Measurements from ENCODE around the genes PIWIL4 and KDM4E.

- RRBS = no CpG with 5 or more reads among the region's 29 CpGs
Observed at GRCh38 chr11:94566975-94567745, at the start of gene PIWIL4. TSS of gene PIWIL4 (plus strand) at chr11:94567368.

- RRBS = 97% methylated on average over 3 of the region's 11 CpGs
Observed at GRCh38 chr11:94650575-94651101, 83.5 kb downstream of the PIWIL4 start.

- RRBS = 96% methylated on average over 19 of the region's 82 CpGs
Observed at GRCh38 chr11:94740198-94740989, 27.8 kb upstream of the AMOTL1 start.

DNA sequence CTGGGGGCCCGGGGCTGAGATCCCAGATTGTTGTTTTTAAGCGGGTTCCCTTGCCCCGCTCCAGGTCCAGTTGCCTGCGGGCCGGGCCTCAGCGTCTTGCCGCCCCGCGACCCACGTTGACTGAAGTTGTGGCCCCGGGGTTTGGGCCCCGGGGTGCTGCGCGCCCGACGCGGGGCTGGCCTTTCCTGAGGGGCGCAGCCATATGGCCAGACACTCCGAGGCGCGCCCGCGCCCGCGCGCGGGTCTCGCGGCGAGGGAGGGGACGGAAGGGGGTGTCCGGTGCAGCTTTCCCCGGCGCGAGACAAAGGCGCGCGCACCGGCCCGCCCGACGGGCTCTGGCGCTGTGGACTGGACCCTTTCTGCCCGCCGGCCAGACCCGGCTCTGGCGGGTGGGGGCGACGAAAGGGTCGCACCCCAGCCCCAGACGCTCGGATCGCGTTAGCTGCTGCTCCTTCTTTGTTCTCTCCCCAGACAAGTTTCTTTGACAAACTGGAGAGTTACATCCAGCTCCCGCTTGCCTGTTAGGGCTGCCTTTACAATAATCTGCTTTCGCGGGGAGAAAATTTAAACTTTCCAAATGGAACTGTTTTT lies 611 bp downstream of the AMOTL1 start:
- RRBS = 2% methylated on average over 18 of the region's 57 CpGs

DNA sequence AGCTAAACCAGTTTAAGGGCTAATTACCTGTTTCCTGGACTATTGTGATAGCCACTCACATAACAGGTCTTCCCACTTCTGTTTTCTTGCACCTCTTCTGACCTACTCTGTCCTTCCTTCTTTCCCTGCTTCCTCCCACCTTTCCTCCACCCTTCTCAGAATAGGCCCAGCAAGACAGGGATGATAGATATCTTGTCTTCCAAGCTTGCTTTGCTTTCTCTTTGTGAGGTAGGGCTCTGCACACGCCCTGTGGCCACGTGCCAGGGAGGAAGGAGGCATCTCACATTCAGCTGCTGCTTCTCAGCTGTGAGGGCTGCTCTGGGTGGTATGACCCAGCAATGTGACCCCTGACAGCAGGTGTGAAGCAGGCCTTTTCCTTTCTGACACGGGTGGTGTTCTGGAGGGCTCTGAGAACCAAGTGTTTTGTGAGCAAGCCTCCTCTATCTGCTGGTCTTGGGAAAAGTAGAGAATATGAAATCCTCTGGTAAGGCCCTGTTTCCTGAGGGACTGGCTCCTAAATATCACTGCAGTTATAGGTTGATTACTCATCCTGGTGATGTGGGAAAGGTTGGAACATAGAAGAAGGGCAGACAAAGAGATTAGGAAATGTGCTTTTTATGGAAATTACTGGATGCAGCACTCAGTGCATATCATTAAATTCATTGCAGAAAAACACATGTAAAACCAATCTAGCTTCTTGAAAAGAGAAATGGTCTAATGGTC lies 8.4 kb downstream of the AMOTL1 start:
- RRBS = no CpG with 5 or more reads among the region's 3 CpGs

DNA sequence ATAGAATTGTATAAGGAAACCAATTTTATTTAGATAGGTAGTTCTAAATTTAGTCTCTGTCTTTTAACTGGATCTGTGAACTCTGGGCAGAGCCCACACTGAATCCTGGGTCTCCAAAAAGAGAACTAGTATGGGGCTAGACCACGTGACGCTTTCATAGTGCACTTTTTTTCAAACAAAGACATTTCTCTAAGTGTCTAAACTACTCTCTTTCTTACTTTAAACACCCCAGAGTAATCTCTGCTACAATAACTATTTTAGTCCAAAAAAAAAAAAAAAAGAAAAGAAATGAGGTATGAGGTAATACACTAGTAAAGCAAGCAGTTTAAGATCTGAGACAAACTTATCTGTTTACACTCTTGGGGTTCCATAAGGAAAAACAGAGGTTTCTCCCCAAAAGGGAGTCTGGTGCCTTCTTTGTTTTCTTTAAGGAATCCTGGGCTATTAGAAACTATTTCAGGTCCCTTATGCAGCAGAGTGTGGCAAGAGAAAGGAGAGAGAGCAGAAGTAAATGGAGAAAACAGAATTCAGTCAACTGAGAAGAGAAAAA lies 42.2 kb downstream of the AMOTL1 start:
- RRBS = no CpG with 5 or more reads among the region's 2 CpGs

- RRBS = no CpG with 5 or more reads among the region's 7 CpGs
Observed at GRCh38 chr11:94814162-94814766, 46.1 kb downstream of the AMOTL1 start.

DNA sequence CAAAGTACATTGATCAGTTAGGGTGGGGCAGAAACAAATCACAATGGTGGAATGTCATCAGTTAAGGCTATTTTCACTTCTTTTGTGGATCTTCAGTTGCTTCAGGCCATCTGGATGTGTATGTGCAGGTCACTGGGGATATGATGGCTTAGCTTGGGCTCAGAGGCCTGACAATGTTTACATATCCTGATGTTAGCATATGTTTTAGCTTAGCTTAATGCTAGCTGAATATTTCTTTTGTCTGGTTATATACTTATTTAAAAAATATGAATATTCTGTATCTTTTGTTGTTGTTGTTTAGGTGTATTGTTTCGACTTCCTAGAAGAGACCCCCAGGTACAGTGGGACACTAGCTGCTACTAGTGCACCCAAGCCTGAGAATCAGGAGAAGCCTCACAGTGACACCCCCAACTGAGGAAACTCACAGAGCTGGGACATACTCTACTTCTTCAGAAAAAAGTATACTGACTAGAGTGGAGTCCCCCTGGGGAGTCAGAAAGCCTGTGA lies at the start of gene KDM4E:
Gene KDM4E (plus strand): TSS at position 369 of the 507 bp plus-strand sequence.
- RRBS = no CpG with 5 or more reads among the region's 1 CpG

DNA sequence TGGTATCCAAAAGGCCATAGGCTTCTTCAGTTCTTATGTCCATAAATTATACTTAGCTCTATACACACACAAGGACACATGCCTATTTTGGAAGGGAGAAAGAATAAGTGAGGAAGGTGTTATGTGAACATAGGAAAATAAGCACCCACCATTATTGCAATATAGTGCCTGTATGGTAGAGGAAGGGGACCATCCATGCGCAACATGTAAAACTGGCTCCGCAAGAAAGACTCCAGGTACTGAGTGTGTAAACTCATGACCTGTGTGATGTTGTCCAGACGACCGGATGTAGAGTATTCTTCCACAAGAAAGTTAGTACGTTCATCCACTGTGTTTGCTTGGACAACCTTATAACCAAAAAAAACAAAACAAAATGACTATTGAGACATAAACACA lies 39.7 kb downstream of the SESN3 start:
- RRBS = no CpG with 5 or more reads among the region's 5 CpGs

- RRBS = no CpG with 5 or more reads among the region's 3 CpGs
Observed at GRCh38 chr11:95248868-95249380, 17.9 kb upstream of the SESN3 start.

- RRBS = no CpG with 5 or more reads among the region's 6 CpGs
Observed at GRCh38 chr11:95733852-95734637, 55.5 kb downstream of the FAM76B start.

DNA sequence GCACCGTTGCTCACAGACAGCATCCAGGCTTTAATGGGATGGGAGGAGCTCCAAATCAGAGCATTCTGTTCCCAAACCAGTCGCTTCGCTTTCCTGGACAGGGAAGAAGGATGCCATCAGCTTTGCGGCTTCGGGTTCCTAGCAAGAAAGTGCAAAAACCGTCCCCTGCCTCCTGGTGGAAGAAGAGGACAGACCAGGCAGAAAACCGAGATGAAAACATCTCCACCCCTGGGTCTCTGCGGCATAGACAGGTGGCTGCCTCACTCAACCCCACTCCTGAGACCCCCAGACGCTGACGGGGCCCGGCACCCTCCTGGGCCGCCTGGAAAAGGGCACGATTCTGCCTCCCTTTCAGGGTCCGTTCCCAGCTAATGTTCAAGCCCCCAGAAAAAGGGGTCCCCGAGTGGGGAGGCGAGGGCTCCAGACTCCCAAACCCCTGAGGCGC lies 705 bp downstream of the FAM76B start:
- RRBS = no CpG with 5 or more reads among the region's 17 CpGs

- RRBS = no CpG with 5 or more reads among the region's 2 CpGs
Observed at GRCh38 chr11:95794817-95795405, 4.6 kb downstream of the CEP57 start.

GRCh38 chr11:95922953-95923416 lies 922 bp downstream of the MTMR2 start:
- RRBS = no CpG with 5 or more reads among the region's 5 CpGs

DNA sequence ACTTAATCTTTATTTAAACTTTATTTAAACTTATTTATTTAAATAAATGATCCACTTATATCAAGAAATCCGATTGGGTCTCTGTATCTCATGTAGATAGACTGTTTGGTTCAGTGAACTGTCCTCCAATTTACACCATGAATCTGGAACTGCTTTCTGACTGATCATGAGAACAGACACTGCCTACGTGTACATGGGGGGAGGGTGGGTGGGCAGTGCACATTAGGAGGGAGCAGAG lies 92.1 kb upstream of the MTMR2 start:
- RRBS = no CpG with 5 or more reads among the region's 2 CpGs

GRCh38 chr11:96151544-96152104 lies 191.4 kb downstream of the MAML2 start:
- RRBS = no CpG with 5 or more reads among the region's 3 CpGs

DNA sequence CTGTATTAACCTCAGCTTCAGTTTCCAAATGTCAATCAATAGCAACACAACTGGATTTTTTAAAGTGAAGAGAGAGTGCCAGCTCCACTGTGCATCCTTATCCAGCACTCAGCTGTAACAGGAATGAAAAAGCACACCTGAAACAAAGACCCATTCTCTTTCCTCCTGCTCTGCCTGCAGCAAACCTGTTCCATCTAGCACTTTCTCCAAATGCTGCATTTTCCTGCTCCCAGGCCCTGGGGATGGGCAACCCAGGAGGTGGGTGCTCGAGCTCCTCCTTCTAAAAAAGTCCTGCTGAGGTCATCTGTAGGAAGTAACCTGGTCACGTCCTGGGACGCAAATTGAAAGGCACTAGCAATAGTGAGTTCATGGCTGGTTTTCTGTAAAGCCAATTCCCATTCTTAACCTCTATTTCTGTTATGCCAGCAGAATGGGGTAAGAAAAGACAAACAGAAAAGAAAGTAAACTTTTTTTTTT lies 173.8 kb downstream of the MAML2 start:
- RRBS = no CpG with 5 or more reads among the region's 3 CpGs

GRCh38 chr11:96207392-96208150 lies 135.4 kb downstream of the MAML2 start:
- RRBS = no CpG with 5 or more reads among the region's 4 CpGs

DNA sequence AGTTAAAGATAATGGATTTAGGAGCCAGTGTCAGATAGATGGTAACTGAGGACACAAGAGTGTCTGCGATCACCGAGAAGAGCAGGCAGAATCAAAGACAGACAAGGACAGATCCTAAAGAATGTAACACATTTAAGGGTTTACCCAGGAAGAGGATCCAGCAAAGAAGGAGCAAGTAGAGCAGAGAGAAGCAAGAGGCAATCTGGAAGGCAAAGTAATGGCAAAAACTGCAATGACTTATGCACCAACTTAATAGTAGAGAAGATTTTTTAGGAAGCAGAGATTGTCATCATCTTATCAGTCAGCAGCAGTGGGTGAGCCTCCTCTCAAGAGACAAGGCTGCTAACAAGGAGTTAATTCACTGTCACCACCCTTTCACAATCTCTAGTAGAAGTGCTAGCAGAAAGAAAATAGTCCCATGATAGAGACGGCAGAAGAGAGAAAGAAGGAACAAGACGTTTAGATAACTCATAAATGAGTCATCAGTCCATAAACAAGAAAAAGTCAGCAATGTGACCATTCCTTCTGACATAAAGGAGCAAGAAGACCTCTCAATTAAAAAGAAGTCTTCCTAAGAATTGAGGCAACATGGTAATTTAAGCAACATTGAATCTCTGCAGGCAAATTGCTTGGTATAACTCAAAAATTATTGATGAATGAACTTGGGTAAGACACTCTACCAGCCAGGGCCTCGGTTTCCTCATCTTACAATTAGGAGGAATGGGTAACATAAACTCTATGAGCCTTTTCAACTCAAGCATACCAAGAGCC lies 130.5 kb downstream of the MAML2 start:
- RRBS = no CpG with 5 or more reads among the region's 5 CpGs

DNA sequence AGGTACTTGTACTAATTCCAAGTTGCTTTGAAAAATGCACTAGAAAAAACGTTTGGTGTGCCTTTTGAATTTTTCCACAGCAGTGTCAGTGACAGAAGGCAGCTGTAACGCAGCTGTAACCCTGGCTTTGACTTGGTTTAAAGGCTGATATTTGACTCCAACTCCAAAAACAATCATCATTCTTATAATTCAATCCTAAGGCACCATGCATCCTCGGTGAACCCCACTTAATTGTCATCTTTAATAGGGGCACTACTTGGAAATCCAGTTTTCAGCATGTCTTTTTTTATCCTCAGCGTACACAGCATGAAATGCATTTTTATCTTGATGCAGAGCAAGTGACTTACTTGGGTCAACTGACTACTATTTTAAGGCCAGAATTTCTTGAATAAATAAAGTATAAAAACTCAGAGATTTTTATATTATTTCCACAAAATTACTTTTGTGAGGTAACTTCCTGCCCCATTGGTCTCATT lies 124.8 kb downstream of the MAML2 start:
- RRBS = no CpG with 5 or more reads among the region's 4 CpGs